ENCODE measurements around the gene RIT2.

GRCh38 chr18:41997097-41997942, 42.3 kb downstream of the PIK3C3 start:
- PRO-cap, 4 experiments, result no peak in any of the 4 experiments
- RAMPAGE, long total RNA, 4 experiments, result no peak in any of the 4 experiments

DNA sequence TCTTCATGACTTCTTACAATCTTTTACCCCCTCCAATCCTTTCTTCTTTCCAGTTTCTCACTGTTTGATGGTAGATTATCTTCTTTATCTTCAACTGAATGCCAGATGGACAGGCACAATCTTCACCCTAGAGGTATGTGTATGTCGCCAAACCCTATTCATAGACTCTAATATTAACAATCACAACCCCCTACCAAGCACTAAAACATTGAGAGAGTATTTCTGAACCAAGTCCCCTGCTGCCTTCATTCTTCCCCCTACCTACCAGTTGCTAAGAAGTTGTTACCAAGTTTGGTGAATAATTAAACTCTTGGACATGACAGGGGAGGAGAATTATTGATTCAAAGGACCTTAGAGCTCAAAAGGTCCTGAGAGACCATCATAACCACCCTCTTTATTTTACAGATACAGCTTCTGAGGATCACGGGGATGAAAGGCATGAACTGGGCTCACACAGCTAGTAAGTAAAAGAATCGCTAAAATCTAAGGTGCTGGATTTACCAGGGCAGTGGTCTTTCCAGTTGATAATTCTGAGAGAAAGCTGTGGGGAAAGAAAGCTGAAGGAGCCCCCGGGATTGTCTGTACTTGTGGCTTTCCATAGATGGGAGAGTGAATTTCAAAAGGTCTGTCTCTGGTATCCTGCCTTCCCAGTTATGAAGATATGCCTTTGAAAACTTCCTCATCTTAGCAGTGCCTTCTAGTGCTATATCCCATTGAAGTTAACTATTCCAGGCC, 204.2 kb downstream of the PIK3C3 start:
- PRO-cap, 4 experiments, result no peak in any of the 4 experiments
- RAMPAGE, long total RNA, 4 experiments, result no peak in any of the 4 experiments

GRCh38 chr18:42339382-42339682, 384.3 kb downstream of the PIK3C3 start:
- PRO-cap, 4 experiments, result no peak in any of the 4 experiments
- RAMPAGE, long total RNA, 4 experiments, result no peak in any of the 4 experiments

DNA sequence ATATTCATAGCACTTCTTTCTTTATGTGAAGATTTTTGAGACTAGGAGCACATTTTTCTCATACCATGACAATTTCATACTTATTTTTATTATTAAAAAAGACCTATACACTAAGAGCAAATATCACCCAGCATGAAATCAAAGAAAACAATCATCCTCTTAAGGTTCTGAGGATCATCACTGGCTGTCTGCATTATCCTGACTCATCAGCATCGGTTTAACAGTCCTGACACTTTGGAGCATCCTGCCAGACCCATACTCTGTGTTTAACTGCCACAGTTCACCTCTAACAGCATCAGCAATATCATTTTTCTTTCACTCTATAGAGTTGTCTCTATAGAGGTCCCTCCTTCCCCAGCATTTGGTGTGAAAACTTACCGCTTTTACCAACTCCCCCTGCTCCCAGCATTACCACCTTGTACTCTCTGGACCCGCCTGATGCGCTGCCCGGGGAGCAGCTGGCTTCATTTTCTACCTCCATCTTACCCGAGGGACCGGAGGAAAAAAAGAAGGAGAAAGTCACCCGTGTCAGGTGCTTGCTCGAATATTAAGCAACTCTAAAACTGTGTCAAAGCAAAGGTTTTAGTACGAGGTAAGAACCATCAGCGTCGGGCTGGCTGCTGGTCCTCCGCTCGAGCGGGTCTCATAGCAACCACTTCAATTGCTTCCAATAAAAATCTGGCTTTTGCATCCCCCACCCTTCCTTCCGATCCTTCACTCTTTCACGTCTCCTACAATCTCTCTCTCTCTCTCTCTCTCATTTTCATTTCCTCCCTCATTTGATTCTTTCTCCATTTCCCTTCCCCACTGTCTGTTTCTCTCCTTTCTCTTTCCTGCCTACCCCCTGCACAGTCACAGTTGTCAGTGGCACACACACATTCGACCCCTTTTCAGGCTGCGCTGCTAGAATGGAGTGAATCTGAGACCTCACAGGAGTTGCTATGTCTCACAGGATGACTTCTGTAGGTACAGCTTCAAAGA, at the start of gene RIT2:
Gene RIT2, minus strand, starts transcription at position 647 of the 981 bp plus-strand sequence.
- PRO-cap, 4 experiments, result no peak in any of the 4 experiments
- RAMPAGE, long total RNA, 4 experiments, result no peak in any of the 4 experiments

DNA sequence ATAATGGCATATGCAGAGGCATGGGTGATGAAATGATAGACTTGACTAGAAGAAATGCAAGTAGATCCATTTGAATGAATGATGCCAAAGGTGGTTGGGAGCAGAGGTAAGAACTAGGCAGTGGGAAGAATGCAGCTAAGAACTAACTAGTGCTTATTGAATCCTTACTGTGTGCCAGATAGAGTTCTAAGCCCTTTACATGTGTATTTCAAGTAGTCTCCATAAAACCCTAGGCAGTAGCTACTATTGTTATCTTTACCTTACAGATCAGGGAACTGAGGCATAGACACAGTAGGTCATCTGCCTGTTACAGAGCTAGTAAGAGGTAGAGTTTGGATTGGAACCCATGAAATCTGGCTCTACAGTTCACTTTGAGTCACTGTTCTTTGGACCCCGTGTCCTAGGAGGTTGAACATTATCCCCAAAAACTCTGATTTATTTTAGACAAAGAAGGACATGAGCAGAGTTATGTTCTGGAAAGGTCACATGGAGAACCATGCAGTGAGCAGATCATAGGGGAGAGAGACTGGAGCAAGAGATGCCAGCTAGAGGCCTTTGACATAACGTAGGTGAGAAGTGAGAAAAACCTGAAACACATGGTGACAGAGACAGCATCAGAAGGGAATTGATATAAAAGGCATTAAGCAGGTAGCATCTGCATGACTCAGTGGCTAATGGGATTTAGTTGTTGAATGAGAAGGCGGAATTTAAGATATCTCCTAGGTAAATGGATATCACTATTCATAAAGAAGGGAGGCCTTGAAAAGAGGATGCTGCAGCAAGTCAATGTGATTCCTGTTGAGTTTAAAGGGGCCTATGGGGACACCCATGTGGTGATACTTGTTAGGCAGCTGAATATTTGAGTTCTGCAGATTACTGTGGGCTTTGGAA, 48.3 kb downstream of the SETBP1 start:
- PRO-cap, 4 experiments, result no peak in any of the 4 experiments
- RAMPAGE, long total RNA, 4 experiments, result no peak in any of the 4 experiments

GRCh38 chr18:44800286-44800773, 119.6 kb downstream of the SETBP1 start:
- PRO-cap, 4 experiments, result no peak in any of the 4 experiments
- RAMPAGE, long total RNA, 4 experiments, result no peak in any of the 4 experiments

- PRO-cap, 4 experiments, result no peak in any of the 4 experiments
- RAMPAGE, long total RNA, 4 experiments, result no peak in any of the 4 experiments
Observed at GRCh38 chr18:44881121-44881640, 200.5 kb downstream of the SETBP1 start.

GRCh38 chr18:44977595-44978159, 297.0 kb downstream of the SETBP1 start:
- PRO-cap, 4 experiments, result no peak in any of the 4 experiments
- RAMPAGE, long total RNA, 4 experiments, result start-site peak on the plus strand in 1 of 4 experiments, at chr18:44977524-44978206 at its widest, 6 reads per replicate

DNA sequence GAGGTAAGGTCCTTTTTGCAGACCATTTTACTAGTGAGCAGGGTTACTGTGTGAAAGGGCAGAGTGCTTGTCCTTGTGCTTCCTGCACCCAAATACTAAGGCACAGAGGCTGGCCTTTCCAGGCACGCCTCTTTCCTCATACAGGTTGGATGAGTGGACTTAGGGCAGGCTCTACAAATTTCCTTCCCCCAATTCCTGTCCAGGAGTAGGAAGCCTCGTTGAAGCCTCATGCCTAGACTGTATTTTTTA, 288.7 kb upstream of the SLC14A2 start:
- PRO-cap, 4 experiments, result no peak in any of the 4 experiments
- RAMPAGE, long total RNA, 4 experiments, result no peak in any of the 4 experiments

DNA sequence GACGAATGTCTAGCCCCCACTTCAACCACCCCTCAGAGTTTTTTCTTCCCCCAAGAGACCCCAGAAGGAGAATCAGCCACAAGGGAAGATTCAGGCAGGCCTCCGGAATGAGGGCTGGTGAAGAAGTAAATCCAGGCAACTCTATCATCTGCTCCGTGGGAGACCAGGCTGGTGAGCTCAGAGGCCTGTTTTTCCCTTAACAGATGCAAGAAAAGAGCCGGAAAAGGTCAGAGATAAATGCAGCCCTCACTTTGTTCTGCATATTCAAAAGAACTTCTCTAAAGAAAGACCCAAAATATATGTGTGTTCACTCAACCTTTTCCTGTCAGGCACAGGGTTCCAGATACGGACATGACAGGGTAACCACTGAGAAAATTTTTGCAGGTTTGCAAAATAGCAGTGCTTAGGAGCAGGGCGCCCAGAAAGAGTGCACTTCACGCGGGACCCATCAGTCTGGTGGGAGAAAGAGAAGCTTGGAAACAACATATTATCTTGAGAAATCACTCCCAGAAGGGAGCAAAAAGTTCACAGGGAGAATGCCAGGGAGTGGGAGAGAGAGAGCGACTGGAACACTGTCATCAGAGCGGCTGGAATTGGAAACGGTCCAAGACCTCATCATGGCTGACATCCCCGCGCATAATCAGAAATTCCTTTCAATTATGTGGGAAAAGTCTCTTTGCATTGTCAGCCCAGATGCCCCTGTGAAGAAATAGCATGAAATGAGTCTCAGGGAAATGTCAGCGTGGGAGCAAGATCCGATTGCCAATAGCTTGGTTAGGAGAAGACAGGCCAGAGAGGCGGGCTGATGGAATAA, 244.8 kb upstream of the SLC14A2 start:
- PRO-cap, 4 experiments, result peak in 1 of 4 experiments; most common minus-strand start position 458 of the sequence (in 1)
- RAMPAGE, long total RNA, 4 experiments, result no peak in any of the 4 experiments

- PRO-cap, 4 experiments, result no peak in any of the 4 experiments
- RAMPAGE, long total RNA, 4 experiments, result no peak in any of the 4 experiments
Observed at GRCh38 chr18:45686702-45686980, 37.3 kb upstream of the SLC14A1 start.

DNA sequence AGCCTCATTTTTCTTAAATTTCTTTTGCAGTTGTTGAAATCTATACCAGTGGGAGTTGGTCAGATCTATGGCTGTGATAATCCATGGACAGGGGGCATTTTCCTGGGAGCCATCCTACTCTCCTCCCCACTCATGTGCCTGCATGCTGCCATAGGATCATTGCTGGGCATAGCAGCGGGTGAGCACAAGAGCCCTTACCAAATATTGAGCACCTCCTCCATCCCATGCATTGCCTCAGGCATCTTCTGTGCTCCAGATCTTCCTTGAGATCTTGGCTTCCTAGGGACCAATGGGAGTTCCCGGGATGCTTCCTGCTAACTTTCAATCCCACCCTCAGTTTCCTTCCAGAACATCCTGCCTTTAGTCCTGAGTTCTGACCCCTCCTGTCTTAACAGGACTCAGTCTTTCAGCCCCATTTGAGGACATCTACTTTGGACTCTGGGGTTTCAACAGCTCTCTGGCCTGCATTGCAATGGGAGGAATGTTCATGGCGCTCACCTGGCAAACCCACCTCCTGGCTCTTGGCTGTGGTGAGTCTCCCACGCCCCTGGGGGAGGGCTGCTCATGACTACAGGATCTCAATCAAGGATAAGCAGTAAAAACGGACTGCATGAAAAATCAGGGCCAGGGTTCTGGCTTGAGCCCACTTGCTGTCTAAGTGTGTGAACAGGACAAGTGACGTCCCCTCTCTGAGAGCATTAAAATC, 15.3 kb downstream of the SLC14A1 start:
- PRO-cap, 4 experiments, result no peak in any of the 4 experiments
- RAMPAGE, long total RNA, 4 experiments, result start-site peak on the plus strand in 1 of 4 experiments, centred at position 315 of the sequence, 10 reads per replicate

- PRO-cap, 4 experiments, result no peak in any of the 4 experiments
- RAMPAGE, long total RNA, 4 experiments, result no peak in any of the 4 experiments
Observed at GRCh38 chr18:45962841-45963496, 4.2 kb downstream of the EPG5 start.

DNA sequence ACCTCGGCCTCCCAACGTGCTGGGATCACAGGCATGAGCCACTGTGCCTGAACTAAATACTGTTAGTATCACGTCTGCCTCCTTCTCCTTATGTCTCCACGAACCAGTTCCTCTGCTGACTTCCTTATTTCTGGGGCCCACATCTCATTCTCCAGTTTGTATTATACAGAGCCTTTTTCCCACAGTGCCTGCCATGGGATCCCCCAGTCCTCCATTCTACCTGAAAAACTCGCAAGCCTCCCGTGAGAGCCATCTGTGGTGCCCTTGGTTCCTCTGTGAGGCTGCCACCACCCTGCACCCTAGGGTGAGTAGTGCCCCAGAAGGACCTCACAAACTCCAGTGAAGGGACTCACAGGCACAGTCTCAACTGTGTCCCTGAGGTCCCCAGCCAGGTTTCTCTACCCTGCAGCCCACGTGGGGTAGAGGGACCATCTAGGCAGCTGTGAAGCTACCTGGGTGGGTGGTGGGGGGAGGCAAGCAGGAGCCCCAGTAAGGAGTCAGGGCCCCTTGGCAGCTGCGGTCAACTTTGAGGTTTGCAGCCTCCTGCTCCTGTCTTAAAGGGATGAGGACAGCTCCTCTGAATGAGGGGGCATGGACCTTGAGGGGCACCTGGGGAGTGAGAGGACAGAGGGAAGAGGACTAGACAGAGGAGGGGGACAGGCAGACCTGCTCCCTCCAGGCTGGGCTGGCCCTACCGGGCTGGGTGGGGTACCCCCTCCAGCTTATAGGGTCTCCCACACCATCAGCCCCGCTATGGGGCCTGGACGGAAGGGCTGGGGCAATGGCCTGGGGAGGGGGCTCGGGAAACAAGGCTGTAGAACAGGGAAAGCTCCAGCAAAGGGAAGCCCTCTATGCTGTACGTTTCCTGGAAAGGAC, 1.1 kb downstream of the PSTPIP2 start:
- PRO-cap, 4 experiments, result peak in 3 of 4 experiments; most common plus-strand start position 332 of the sequence (in 3); most common minus-strand start position 369 of the sequence (in 2)
- RAMPAGE, long total RNA, 4 experiments, result no peak in any of the 4 experiments

DNA sequence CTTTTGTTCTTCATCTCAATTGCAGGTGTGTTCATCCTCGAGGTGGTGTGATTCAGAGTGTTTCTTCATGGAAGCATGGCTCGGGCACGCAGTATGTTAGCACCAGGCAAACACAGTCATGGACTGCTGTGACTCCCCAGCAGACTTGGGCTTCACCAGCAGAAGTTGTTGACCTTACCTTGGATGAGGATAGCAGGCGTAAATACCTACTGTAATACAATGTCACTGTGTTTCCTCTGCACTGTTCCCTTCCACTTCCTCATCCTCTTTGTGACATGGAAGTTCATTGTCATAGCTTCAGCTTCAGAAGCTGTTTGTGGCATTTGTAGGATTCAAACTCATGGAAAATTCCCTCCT, 70.9 kb upstream of the RNF165 start:
- PRO-cap, 4 experiments, result no peak in any of the 4 experiments
- RAMPAGE, long total RNA, 4 experiments, result no peak in any of the 4 experiments

DNA sequence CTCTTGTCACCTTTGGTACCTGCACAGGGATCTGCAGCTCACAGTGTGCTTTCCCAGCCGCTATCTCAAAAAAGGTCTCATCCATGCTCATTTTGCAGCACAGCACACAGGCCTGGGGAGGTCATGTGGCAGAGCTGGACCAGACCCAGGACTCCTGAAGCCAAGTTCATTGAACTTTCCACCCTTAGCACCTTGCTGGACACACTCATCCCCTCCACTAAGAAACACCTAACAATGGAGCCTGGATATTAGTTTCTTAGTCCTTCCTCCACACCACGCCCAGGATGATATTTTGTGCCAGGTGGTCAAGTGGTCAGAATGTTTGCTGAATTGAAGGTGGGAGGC, 43.1 kb upstream of the RNF165 start:
- PRO-cap, 4 experiments, result no peak in any of the 4 experiments
- RAMPAGE, long total RNA, 4 experiments, result no peak in any of the 4 experiments

DNA sequence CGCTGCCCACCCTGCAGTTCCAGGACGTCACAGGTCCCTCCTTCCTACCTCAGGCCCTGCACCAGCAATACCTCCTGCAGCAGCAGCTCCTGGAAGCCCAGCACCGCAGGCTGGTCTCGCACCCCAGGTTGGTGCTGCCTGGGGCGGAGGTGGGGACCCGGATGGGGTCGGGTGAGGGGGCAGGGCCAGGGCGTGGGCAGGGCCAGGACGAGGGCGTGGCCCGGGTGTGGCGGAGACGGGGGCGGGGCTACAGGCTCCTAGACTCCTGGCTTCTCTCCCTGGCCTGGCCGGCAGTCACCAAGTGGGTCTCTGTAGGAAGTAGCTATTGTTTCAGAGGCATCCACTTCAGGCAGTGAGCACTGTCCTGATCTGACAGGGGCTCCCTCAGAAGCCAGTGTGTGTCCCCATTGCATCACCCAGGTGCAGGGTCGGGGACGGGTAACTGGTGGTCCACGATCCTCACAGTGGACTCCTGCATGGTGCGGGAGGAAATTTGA, 99.6 kb downstream of the RNF165 start:
- PRO-cap, 4 experiments, result no peak in any of the 4 experiments
- RAMPAGE, long total RNA, 4 experiments, result no peak in any of the 4 experiments

DNA sequence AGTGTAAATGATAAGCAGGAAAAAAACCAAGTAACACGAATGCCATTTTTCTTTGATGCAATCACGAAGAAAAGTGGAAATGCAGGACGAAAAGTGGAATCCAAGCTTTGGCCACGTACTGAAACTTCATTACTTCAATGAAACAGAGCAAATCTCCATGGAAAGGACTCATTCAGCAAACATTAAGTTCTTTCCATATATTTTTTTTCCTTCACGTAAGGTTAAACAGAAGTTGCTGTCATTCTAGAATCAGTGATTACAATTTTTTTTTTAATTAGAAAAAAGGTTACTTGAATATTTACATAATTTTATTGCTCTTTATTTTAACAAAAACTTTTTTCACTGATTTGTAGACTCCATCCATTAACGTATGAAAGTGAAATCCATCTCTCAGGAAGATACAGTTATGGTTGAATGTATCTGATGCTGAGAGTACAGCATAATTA, 55.0 kb upstream of the ST8SIA5 start:
- PRO-cap, 4 experiments, result no peak in any of the 4 experiments
- RAMPAGE, long total RNA, 4 experiments, result start-site peak on the minus strand in 1 of 4 experiments, centred at position 137 of the sequence, 22 reads per replicate

- PRO-cap, 4 experiments, result no peak in any of the 4 experiments
- RAMPAGE, long total RNA, 4 experiments, result no peak in any of the 4 experiments
Observed at GRCh38 chr18:47260895-47261444, 9.5 kb upstream of the SKOR2 start.

- PRO-cap, 4 experiments, result no peak in any of the 4 experiments
- RAMPAGE, long total RNA, 4 experiments, result no peak in any of the 4 experiments
Observed at GRCh38 chr18:47263159-47264027, 11.9 kb upstream of the SKOR2 start.

Data from spleen (tissue), 7 donors.